Cerebral cortex (tissue), 2 donors: ENCODE results near the gene RTN4IP1.

DNA sequence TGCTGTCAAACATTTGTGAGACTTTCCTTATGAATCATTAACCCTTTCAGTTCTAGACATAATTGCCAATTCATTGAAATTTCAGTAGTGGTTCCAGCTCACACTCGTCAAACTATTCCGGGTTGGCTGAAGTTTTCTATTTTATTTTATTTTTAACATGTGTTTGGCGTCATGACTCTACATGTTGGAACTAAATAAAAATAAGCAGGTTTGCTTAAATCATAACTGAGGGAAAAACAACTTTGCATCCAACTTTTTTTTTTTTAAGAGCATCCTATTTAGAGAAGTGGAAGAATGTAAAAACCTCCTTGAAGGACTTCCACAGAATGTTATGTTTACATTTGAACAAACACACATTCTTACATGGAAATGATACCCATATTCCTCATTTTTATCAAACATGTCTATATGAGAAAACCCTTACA is 609 bp downstream of the PRDM1 start:
- PRO-cap, 2 experiments, result peak in 1 of 2 experiments; most common minus-strand start position 116 of the sequence (in 1)

DNA sequence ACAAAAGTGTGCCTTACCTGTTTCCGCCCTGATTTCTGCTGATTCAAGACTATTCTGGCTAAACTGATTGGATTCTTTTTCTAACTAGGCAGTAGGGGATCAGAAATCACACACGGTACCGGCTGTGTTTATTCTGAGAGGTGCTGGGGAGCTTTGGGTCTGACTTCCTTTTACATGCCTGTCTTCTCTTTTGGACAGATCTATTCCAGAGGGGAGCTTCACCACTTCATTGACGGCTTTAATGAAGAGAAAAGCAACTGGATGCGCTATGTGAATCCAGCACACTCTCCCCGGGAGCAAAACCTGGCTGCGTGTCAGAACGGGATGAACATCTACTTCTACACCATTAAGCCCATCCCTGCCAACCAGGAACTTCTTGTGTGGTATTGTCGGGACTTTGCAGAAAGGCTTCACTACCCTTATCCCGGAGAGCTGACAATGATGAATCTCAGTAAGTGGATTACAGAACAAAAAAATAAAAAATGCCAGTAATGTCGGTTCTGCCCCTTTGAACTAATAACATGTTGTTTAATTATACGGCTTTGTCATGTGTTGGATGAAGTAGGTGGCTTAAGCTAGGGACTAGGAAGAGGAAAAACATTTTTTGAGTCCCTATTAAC is 13.1 kb downstream of the PRDM1 start:
- PRO-cap, 2 experiments, result no peak in any of the 2 experiments

GRCh38 chr6:106104460-106105056 is 18.4 kb downstream of the PRDM1 start:
- PRO-cap, 2 experiments, result no peak in any of the 2 experiments

GRCh38 chr6:106117350-106118052 is 31.4 kb downstream of the PRDM1 start:
- PRO-cap, 2 experiments, result no peak in any of the 2 experiments

DNA sequence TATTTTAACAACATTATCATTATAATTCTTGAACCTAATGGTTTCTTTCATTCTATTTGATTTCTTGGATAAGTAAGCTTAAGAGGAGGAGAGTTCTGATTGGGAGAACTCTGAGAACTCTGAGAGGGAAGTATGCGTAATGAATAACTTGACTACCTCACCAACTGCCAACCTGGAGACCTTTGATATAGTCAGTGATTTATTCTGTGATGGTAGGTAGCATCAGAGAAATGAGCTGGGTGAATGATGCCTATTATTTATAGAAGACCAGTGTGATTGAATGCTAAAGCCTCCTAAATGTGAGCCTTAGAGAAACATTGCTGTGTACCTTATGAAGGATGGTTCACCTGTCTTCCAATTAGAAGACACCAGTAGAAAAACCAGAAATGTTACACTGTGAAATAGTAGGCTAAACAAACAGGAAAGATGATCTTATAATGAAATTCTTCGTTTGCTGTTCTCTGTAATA is 114.9 kb downstream of the RTN4IP1 start:
- PRO-cap, 2 experiments, result no peak in any of the 2 experiments

DNA sequence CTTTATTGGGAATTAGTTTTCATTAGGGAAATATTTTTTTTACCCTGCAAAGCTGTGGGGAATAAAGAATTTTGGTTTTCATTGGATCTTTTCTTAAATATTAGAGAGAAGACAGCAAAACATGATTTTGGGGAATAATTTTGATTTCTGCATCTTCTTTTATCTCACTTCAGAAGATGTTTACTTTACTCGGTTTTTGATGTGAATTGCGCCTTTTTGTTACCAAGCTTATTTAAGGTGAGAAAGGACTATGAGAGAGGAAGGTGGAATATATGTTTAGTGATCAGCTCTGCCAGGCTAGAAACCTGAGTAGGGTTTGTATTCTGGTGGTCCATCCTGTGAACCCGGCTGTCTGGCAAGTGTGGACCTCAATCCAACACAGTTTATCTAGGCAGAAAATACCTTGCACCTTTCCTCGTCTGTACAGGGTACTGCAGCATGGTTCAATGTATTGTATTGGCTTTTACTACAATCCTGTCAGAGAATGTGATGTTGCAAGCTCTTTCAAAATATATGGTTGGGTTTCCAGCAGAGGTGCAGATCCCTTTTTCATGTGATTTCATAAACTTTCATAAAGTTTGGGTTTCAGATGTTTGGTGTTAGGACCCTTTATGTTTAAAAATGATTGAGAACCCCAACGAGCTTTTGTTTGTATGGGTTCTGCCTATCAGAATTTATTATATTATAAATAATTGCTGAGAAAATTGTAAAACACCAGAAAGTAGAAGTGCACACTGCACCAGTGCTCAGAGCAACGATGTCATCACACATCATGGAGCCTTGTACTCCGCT is 106.8 kb downstream of the RTN4IP1 start:
- PRO-cap, 2 experiments, result no peak in any of the 2 experiments

- PRO-cap, 2 experiments, result no peak in any of the 2 experiments
Observed at GRCh38 chr6:106533165-106533775, 96.0 kb downstream of the RTN4IP1 start.

GRCh38 chr6:106628908-106630121 is at the start of gene RTN4IP1:
TSS of gene RTN4IP1 (minus strand) at chr6:106629498.
- PRO-cap, 2 experiments, result peak in 1 of 2 experiments; most common plus-strand start chr6:106629578 (in 1); most common minus-strand start chr6:106629496 (in 1)

GRCh38 chr6:106666567-106667302 is 37.4 kb downstream of the QRSL1 start:
- PRO-cap, 2 experiments, result no peak in any of the 2 experiments

DNA sequence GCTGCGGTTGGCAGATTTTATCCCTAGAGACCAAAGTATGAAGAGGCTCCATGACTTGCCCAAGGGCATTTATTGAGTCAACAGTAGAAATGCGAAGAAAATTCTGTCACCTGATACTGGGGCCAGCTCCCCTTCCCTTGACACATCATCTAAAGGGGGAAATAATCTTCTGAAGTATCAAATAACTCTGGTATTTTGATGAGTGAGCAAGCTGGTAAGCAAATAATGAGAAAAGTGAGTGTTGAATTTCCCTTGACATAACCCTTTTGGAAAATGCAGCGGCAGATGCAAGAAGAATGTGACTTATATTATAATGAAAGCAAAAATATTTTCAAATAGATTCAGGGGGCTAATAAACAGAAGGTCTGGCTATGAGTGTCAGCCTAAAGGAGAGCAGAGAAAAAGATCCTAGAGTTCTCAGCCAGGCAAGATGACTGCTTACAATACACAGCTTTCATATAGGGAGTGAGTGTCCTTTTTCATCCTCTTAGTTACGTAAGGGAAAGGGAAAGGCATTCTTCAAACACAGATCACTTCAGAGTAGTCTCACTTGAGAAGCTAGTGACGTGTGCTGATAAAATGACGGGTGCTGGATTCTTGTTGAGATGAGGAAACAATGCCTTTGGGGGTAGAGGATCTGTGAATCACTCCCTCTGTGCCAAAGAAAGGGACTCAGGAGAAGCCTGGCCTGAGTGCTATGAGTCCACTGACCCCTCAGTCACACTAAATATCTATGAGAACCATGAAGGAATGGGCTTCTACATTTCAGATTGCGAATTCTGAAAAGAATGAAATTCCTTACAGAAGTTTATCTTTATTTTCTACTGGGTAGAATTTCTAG is 117.1 kb downstream of the QRSL1 start:
- PRO-cap, 2 experiments, result no peak in any of the 2 experiments

GRCh38 chr6:106858479-106859272 is 115.9 kb downstream of the CD24 start:
- PRO-cap, 2 experiments, result no peak in any of the 2 experiments

DNA sequence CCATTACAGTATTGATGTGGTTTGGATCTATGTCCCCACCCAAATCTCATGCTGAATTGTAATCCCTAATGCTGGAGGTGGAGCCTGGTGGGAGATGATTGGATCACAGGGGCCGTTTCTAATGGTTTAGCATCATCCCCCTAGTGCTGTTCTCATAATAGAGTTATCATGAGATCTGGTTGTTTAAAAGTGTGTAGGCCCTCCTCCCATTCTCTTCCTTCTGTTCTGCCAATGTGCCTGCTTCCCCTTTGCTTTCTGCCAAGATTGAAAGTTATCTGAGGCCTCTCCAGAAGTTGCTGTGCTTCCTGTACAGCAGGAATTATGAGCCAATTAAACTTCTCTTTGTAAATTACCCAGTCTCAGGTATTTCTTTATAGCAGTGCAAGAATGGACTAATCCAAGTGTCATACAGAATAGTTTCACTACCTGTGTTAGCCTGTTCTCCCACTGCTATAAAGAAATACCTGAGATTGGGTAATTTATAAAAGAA is 100.1 kb downstream of the CD24 start:
- PRO-cap, 2 experiments, result no peak in any of the 2 experiments

DNA sequence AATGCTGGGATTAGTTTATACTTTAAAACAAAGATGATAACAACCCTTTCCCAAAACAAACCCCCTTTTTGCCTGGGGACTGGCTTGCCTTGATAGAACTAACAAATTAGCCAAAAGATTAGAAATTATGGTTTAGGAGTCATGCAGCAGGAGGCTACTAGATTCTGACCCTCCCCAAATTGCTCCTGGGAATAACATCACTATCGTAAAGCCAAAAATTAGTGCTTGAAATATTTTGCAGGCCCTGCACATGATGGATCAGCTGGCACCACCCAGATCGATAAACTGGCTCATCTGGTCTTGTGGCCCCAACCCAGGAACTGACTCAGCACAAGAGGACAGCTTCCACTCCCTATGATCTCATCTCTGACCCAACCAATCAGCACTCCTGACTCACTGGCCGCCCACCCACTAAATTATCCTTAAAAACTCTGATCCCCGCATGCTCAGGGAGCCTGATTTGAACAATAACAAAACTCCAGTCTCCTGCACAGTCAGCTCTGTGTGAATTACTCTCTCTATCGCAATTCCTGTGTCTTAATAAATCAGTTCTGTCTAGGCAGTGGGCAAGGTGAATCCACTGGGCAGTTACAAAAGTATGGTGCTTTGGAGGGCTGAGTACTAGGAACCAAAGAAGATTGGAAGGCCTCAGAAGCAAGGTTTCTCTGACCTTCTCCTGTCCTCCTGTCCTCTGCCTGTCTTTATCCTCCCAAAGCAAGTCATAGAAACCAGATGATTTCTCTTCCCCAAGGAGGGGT is 86.3 kb downstream of the CD24 start:
- PRO-cap, 2 experiments, result no peak in any of the 2 experiments

- PRO-cap, 2 experiments, result no peak in any of the 2 experiments
Observed at GRCh38 chr6:107116301-107117099, 1.2 kb upstream of the BEND3 start.

GRCh38 chr6:107459636-107460354 is 431 bp upstream of the PDSS2 start:
- PRO-cap, 2 experiments, result peak in 1 of 2 experiments; most common plus-strand start chr6:107459739 (in 1); most common minus-strand start chr6:107460009 (in 1)

- PRO-cap, 2 experiments, result no peak in any of the 2 experiments
Observed at GRCh38 chr6:107539492-107539787, 49.5 kb downstream of the SOBP start.

- PRO-cap, 2 experiments, result peak in 1 of 2 experiments; most common plus-strand start chr6:107679718 (in 1)
Observed at GRCh38 chr6:107679226-107679823, 144.8 kb downstream of the SCML4 start.

GRCh38 chr6:107821488-107822172 is 2.5 kb downstream of the SCML4 start:
- PRO-cap, 2 experiments, result no peak in any of the 2 experiments

DNA sequence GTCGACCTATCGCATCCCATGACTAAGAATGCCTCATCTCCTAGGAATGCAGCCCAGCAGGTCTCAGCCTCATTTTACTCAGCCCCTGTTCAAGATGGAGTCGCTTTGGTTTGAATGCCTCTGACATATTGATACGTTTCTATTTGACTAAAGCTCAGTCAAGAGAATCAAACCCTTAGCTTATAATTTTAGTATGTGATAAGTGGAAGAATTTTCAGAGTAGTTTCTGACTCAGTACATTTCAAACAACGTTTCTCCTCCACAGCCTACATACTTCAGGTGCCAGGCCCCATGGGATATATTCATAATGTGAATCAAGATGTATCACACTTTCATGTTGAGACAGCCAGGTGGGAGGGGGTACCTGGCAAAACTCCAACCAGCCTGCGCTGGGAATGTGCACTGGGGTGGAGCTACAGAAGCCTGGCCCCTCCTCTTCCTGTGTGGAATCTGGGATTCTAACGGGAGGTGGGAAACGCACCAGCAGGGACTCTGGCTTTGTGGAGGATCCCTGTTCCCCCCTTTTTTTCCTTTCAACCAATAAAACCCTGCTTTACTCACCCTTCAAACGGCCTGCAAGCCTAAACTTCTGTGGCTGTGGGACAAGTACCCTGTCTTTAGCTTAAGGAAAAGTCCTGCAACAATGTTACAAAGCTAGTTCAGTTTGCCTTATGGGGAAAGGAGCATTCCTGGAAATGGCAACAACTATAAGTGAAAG is 6.8 kb upstream of the SEC63 start:
- PRO-cap, 2 experiments, result no peak in any of the 2 experiments

GRCh38 chr6:108134697-108135037 is 31.2 kb upstream of the NR2E1 start:
- PRO-cap, 2 experiments, result no peak in any of the 2 experiments